ENCODE measurements around a stretch of chr5.

DNA sequence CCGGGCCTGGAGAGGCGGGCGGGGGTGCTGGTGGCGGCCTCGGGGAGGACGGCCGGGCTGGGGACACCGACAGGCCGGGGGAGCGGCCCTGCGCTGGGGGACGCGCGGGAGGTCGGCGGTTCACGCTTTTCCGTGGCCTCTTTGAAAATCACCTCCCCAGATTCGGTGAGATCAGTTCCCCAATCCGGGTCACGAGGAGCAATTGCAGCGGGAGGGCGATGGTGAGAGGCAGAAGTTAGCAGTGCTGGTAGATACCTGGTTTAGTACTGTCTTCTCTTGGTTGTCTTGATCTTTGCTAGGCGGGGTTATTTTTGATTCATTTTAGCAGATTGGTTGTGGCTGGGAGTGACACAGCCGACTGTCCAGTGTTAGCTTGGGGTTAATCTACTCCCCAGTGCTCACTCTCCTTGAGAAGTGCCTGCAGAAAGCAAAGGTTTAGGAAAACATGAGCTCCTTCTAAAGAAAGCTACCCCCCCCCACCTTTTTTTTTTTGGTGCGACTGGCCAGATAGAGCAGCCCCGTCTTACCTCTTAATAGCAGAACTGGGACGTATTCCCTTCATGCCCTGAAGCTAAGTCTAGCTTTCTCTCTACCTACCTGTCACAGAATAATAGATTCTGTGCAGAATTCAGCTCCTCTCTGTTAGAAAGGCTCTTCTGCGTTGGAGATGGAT is 2.0 kb downstream of the TRIO start:
- RRBS, 2 experiments, result 1 to 3% methylated on average over 7 to 15 of the region's 29 CpGs

DNA sequence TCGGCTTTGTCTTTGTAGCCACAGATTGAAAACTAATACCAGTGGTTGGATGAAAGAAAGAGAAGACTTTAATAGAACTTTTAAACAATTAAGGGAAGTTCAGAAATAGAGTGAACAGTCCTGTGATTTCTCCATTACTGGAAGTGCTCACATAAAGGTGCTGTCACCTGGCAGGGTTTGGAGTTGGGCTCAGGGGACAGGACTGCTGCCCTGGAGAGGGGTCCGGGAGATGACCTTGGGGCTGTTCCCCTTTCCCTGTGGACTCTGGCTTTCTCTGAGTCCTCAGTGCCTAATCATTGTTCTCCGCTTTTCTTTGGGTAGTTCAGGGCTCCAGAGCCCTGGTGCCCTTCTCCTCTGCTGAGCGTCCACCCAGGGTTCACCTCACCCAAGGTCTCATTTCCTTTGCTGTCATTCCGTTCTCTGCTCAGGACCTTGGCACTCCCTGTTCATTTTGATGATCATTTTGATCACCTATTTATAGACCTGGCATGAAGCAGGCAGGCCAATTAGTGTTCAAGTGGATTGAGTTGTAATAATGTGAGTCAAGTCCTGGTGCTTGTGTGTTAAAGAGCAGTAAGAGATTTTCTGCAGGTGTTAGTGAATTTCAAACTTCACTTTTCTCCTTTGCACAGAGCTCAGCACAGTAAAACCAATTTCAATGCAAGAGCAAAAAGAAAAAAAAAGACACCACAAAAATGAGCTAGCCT is 3.5 kb downstream of the TRIO start:
- RRBS, 2 experiments, result no CpG with 5 or more reads among the region's 5 CpGs

GRCh38 chr5:14154969-14155505 is 11.9 kb downstream of the TRIO start:
- RRBS, 2 experiments, result no CpG with 5 or more reads among the region's 2 CpGs

GRCh38 chr5:14176695-14177767 is 33.9 kb downstream of the TRIO start:
- RRBS, 2 experiments, result no CpG with 5 or more reads among the region's 7 CpGs

- RRBS, 2 experiments, result no CpG with 5 or more reads among the region's 6 CpGs
Observed at GRCh38 chr5:14183638-14183926, 40.4 kb downstream of the TRIO start.

GRCh38 chr5:14189963-14190724 is 47.0 kb downstream of the TRIO start:
- RRBS, 2 experiments, result no CpG with 5 or more reads among the region's 8 CpGs

GRCh38 chr5:14264478-14265121 is 121.5 kb downstream of the TRIO start:
- RRBS, 2 experiments, result no CpG with 5 or more reads among the region's 23 CpGs

DNA sequence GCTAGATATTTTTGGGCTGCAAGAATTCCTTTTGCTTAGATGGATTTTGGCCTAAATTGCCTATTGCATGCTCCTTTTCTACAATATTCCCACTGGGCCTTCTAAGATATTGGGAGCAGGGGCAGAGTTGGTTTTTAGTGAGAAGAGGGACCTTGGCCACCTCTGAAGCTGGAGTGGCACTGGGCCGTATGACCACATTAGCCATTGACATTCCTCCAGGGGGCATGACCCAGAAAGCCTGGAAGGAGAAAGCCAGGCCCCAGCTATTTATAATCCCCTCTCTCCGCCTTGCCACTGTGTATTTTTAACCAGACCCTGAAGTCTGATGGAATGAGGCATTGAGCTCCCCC is 126.9 kb downstream of the TRIO start:
- RRBS, 2 experiments, result no CpG with 5 or more reads among the region's 2 CpGs

DNA sequence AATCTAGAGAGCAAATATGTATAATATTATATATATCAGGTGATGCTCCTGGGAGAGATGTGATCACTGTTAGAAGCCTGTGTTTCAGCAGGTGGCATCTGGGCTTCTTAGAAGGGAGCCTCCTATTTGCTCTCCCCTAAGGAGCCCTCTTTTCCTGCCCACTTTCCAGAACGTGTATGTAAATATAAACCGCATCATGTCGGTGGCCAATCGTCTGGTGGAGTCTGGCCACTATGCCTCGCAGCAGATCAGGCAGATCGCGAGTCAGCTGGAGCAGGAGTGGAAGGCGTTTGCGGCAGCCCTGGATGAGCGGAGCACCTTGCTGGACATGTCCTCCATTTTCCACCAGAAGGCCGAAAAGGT is 153.7 kb downstream of the TRIO start:
- RRBS, 2 experiments, result no CpG with 5 or more reads among the region's 11 CpGs

DNA sequence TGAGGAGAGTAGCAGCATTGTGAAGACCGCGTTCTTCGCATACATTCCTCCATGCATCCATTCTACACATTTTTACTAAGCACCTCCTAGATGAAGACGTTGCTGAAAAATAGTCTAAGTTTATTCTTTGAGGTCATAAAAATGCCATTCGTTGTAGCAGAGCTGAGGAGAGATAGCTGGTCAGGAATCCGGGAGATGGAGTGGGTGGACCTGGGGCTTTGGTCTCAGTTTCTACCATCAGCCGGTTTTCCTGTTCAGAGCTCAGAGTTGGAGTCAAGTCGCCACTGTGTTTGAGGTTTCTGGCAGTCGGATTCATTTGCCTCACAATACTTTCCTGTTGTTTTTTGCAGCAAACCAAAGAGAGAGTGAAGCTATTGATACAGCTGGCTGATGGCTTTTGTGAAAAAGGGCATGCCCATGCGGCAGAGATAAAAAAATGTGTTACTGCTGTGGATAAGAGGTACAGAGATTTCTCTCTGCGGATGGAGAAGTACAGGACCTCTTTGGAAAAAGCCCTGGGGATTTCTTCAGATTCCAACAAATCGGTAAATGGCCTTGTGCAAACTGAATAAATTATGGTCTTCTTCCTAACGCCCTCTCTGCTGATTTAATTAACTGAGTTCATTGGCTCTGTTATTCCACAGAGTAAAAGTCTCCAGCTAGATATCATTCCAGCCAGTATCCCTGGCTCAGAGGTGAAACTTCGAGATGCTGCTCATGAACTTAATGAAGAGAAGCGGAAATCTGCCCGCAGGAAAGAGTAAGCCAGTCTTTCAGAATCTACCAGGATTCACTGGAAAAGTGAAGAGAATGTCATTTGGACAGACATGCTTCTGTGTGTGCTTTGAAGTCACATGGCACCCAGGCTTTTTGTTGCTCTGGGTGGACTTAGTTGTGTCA is 194.3 kb upstream of the OTULINL start:
- RRBS, 2 experiments, result no CpG with 5 or more reads among the region's 16 CpGs

DNA sequence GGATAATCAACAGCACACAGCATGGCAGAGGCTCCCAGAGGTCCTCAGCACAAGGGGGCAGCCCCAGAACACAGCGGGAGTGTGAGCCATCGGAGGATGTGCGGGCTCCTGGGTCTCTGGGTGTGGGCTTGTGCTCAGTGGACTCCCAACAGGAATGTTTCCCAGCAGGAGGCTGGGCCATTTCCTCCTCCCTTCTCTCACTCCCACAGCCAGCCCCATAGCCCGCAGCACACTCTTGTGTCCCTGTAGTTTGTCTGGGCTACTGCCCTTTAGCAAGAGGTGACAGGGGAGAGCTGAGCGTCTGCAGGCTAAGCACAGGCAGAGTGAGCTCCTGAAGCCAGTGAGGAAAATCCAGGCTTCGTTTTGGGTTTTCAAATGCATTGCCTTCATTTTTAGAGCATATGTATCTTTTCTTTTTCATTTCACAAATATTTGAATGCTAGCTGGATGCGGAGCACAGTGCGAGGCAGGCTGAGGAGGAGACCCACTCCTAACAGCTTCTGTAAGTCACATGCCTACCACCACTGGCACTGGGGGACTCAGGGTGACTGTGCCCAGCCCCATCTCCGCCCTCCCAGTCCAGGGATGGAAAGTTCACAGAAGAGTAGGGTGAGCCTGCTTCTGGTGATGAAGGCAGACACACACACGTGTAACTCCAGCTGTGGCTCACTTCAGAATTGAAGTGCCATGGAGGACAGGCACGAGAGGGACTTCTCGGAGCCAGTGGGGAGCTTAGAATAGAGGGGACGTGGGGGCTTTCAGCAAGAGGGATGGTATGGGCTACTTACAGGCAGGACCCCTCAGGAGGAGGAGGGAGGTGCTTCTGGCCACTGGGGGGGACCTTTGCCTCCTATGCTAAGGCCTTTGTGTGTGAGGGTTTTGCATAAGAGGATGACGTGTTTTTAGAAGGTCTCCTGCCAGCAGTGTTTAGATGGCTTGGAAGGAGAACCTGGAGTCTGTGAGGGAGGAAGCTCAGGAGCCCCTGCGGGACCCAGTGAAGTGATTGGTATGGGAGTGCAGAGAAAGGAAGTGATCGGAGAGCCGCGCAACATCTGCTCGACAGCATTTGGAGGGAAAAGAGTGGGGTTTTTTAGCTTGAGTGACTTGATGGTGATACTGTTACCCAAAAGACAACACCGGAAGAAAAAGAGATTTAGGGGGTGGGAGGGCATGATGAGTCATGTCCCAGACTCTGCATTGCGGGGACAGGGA is 163.8 kb upstream of the OTULINL start:
- RRBS, 2 experiments, result no CpG with 5 or more reads among the region's 21 CpGs

GRCh38 chr5:14440120-14440496 is 141.5 kb upstream of the OTULINL start:
- RRBS, 2 experiments, result no CpG with 5 or more reads among the region's 8 CpGs

GRCh38 chr5:14440497-14441341 is 140.9 kb upstream of the OTULINL start:
- RRBS, 2 experiments, result no CpG with 5 or more reads among the region's 39 CpGs

GRCh38 chr5:14445553-14446535 is 135.7 kb upstream of the OTULINL start:
- RRBS, 2 experiments, result no CpG with 5 or more reads among the region's 17 CpGs

DNA sequence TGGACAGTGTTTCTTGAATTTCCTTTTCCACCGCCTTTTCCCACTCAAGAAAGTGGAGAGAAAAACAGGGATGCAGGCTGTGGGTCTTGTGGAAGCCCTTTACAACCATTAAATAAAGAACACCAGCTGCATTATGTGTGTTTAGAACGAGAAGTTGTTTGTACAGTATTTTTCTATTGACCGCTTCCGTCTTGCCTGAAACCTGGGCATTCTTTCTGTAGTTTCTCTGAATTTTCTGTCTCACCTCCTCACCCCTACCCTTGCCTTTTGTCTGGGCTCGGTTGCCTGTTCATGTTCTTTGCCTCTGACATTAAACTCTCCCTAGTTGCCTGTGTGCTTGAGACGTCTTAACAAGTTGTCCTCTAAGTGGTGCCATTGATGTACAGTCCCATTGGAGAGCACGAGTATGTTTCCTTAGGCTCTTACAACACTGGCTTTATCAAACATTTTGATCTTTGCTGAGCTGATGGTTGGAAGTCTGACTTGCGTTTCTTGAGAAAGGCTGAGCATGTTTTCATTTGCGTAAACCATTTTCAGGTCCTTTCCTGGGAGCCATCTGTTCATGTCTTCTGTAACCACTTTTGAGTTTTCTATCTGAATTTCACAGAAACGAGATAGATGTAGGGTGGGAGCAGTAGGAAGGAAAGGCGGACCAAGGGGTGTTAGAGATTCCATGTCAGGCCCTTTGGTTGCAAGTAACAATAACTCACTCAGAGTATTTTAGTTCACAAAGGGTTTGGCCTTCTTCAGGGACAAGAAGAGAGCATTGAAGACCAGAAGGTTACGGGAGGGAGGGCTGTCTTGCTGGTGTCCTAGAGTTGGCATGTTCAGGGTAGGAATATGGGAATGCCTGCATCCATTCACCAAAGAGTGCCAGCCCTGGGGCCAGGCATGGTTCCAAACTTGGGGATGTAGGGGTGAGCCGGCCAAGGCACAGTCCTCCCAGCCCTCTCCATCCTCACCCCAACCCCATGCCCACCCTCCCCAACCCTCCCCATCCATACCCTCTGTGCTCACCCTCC is 35.4 kb downstream of the OTULIN start:
- RRBS, 2 experiments, result no CpG with 5 or more reads among the region's 13 CpGs

DNA sequence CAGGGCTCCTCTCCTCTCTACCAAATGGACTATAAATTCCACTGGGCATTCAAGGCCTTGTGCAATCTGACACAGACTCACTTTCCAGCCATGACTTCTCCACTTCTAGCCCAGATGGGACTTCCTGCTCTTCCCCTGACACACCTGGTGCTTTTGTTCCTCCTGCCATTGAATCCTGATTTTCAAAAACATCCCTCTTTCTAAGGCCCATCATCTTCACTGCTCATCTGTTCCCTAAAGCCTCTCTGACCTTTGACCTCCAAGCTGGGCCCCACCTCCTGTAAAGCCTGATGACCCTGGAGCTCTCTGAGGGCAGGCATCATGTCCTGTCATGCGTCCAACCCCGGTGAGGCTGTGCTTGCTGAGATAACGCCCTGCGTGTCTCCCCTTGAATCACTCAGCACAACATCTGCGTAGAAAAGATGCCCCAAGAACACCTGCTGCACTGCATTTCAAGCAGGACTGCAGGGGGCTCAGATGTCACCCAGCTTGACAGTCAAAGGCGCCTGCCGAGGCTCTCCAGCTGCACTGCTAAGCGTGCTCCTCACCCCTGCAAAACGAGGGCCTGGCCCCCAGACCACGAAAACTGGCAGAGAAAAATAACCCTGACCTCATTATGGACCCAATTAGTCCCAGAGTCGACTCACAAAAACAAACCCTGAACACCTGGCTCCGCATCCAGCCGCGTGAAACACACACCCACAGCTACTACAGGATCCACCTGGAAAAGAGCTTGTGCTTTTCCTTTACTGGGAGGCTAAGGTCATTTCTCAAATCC is 78.0 kb downstream of the OTULIN start:
- RRBS, 2 experiments, result no CpG with 5 or more reads among the region's 14 CpGs

DNA sequence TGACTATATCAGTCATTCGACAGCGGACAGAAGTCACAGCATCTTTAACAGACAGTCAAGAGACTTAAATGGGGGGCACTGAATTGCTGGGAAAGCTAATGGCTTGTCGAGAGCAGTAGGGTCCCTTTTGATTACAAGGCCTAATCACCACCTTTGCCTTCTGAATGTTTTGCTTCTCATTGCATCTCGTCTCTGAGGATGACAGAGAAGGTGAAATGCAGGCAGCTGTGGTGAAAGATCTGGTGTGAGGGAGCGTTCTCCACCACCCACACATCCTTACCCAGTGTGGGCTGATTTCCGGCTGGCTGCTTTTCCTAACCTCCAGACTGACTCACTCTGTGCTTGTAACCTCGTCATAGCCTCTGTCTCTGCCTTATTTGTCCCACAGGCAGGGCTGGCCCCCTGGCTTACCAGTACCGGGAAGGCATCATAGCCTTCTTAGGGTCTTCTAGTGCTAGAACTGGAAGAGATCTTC is 54.3 kb upstream of the ANKH start:
- RRBS, 2 experiments, result no CpG with 5 or more reads among the region's 8 CpGs

- RRBS, 2 experiments, result no CpG with 5 or more reads among the region's 2 CpGs
Observed at GRCh38 chr5:14998559-14999001, 127.0 kb upstream of the ANKH start.

DNA sequence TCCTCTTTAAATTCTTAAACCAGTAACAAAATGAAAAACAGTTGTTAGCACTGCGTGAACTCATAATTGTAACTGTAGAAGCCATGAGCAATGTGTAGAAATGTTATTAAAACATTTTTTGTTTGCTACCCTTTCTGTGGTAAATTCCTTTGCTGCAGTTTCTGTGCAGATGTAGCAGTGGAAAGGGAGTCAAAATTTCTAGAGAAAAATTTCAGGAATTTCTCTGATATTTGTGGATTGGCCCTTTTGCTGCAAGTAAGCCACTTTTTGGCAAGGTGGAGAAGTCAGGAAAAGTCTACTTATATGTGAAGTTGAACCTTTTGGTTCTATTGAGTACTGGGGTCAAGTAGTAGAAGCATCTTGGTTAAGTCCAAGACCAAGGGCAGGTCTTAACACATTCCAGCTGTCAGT is 10.1 kb downstream of the FBXL7 start:
- RRBS, 2 experiments, result no CpG with 5 or more reads among the region's 1 CpG

DNA sequence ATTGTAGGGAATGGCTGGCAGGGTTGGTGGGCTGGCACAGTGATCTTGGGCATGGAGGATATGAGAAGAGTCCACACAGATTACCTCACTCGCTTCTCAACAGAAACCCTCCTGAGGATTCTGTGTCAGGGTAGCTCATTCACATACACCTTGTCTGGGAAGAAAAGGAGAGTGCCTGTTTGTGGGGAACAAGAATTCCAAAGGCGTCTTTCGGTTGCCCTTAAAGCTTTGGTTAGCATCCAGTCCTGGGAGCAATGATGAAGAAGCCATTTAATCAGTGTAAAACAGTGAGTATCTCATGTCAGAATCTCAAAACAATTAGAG is 26.2 kb downstream of the FBXL7 start:
- RRBS, 2 experiments, result no CpG with 5 or more reads among the region's 3 CpGs